Cardiac atrium fibroblast (primary cell): ENCODE measurements around a stretch of chr21.

- RAMPAGE, long total RNA, result no peak
These were observed 5393.2 kb upstream of the TPTE start for GRCh38 chr21:5128043-5128792.

GRCh38 chr21:6120076-6120641 lies 4401.2 kb upstream of the TPTE start:
- RAMPAGE, long total RNA, result no peak

DNA sequence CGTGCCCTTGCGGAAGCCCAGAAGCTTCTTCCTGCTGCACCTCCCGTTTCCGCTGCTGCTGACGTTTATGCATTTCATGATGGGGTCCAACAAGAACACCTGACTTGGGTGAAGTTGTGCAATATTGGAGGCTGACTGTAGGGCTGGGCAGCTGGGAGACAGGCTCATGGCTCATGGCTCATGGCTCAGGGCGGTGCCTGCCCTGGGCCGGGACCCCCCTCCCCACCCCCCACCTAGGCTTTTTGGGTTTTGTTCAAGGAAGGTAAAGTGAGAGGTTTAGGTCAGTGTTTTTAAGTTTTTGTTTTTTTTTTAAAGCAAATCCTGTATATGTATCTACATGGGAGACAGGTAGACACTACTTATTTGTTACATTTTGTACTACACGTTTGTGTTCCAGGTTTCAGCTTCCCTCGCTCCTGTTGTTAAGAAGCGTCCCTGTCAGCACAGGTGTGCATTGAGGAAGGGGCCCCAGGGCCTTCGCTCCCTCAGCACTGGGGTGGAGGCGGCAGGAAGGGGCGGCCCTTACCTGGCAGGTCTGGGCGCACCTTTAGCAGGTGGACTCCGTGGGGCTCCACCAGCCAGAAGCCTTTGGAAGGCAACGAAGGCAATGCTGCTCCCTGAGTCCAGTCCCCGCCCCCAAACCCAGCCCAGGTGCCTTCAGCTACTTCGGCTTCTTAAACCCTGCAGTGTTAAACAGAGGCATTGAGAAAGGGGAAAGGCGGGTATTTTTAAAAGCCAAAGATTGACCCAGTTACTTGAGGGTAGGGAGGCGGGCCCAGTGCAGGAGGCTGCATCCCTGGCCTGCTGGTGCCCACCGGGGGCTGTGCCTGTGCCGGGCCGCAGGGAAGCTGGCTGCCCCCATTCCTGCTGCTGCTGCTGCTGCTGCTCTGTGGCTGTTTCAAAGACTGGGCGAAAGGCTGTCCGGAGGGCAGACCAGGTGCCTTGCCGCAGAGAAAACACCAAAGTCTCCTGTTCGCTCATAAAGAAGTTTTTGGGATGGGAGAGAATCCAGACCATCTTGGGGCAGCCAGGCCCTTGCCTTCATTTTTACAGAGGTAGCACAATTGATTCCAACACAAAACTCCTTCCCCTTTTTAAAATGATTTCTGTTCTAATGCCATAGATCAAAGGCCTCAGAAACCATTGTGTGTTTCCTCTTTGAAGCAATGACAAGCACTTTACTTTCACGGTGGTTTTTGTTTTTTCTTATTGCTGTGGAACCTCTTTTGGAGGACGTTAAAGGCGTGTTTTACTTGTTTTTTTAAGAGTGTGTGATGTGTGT lies 4398.7 kb upstream of the TPTE start:
- RAMPAGE, long total RNA, result no peak

GRCh38 chr21:6468323-6468642 lies 4053.1 kb upstream of the TPTE start:
- RAMPAGE, long total RNA, result no peak

GRCh38 chr21:8849830-8850330 lies 1671.5 kb upstream of the TPTE start:
- RAMPAGE, long total RNA, result no peak

DNA sequence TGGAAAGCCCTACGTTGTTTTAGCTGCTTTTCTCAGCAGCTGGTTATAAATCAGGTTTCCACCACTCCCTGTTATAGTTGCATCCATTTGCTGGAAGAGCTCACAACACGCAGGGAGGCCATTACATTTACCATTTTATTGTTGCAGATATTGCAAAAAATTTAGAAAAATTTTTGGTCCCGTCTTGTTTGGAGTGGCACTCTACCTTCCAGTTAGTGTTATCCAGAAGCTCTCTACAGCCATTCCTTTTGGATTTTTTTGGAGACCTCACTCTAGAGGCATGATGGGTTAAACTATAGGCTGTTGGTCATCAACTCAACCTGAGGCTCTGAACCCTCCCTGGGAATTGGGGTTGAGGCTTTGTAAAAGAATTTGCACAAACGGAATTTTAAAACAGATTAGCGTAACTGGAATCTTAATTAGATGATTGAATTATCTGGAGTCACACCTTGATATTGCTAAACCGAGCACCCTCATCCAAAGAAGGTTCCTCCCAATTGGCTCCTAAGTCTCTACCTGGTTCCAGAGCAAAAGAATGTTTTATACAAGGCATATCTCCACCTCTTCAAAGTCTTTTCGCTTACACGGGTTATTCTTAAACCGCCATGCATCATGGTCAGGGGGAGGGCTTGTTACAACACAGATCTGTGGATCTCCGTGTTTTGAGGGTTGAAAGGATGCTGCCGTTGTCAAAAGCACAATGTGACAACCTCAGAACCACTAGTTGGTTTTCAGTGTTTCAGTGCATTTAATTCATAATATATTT lies 1531.9 kb upstream of the TPTE start:
- RAMPAGE, long total RNA, result no peak

- RAMPAGE, long total RNA, result no peak
These were observed 402.1 kb upstream of the TPTE start for GRCh38 chr21:10119223-10119839.

GRCh38 chr21:14070345-14070816 lies 140.4 kb downstream of the LIPI start:
- RAMPAGE, long total RNA, result no peak

- RAMPAGE, long total RNA, result no peak
These were observed 36.1 kb upstream of the SAMSN1 start for GRCh38 chr21:14582049-14582822.

GRCh38 chr21:14879339-14879741 lies 185.5 kb downstream of the NRIP1 start:
- RAMPAGE, long total RNA, result no peak

- RAMPAGE, long total RNA, result no peak
These were observed 35.7 kb downstream of the NRIP1 start for GRCh38 chr21:15028891-15029658.

DNA sequence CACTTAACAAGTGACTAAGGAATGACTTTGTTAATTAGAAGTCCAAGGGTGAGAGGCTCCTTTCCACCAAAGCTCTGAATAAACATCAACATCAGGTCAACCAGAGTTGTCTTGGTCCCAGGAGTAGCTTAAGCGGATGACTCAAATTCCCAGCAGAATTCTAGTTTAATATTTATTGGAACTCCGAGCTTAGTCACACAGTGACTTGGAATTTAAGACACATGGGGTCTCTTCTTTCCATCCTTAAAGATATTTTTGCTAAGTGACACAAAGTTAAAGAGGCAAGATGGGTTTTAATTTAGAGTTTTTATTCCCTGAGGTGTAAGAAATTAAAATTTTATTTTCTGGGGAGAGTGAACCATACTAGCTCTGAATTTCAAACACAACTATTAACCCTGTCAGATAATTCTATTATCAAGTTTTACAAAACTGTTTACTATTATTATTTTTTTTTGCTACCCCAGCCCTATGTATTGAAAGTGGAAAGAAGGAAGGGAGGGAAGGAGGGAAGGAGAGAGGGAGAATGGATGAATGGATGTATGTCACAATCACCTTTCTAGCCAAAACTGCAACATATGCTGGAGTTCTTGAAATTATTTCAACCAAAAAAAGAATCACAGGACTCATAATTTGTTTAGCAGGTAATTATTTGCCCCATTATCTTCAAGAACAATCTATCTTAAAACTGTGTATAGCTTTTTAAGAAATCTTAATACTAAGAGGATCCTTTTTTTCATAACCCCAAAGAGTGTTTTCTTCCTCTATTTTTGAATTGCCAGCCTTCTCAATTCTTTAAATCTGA lies 5.6 kb downstream of the NRIP1 start:
- RAMPAGE, long total RNA, result no peak

GRCh38 chr21:15138426-15139161 lies 73.8 kb upstream of the NRIP1 start:
- RAMPAGE, long total RNA, result no peak

- RAMPAGE, long total RNA, result no peak
These were observed 154.9 kb upstream of the NRIP1 start for GRCh38 chr21:15219732-15220162.

- RAMPAGE, long total RNA, result no peak
These were observed 75.8 kb downstream of the USP25 start for GRCh38 chr21:15805440-15806075.

- RAMPAGE, long total RNA, result no peak
These were observed 145.7 kb downstream of the USP25 start for GRCh38 chr21:15875310-15876112.

GRCh38 chr21:16196505-16196945 lies 466.7 kb downstream of the USP25 start:
- RAMPAGE, long total RNA, result no peak

DNA sequence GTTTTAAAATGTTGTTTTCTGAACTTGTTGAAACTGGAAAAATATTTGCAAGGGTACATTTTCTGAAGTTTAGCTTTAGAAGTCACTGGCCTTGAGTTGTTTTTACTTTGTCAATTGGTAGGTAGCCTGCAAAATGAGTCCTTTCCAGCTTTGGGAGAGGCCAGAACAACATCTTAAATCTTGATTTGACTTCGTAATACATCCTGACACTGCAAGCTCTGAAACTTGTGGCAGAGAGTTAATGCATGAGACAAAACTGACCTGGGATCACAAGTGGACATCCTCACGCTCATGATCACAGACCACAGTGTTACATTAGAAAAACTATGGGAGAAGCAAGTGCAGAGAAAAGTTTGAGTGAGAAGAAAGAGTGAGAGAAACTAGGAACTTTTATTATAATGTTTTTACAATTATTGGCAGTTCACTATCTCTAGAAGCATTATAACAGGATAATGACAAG lies 550.9 kb downstream of the USP25 start:
- RAMPAGE, long total RNA, result no peak

DNA sequence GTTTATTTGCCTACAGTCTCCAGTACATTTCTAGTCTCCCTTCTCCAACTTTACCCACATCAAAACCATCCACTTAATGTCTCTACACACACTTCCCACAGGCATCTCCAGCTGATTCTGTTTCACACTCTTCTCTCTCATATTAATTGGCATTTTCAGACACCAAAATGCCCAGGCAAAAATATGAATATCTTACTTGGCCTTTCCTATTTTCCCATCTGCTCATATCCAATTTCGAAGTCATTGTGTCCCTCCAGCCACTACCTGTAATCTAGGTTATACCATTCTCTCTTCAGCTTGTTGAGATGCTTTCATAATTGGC lies 9.9 kb downstream of the CXADR start:
- RAMPAGE, long total RNA, result no peak

GRCh38 chr21:17610680-17611835 lies 1.6 kb downstream of the BTG3 start:
- RAMPAGE, long total RNA, result no peak